ENCODE results near the genes BUD23, STX1A and TMEM270.

DNA sequence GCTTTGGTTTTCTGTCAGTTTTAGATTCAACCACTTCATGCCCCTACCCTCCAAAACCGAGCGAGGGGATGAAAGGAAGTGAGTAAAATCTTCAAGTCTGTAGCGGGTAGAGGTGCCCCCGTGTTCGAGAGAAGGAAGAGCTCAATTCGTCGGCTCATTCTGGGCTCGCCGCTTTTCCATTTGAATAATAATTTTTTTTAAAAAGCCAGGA lies 436.2 kb upstream of the GALNT17 start:
- RRBS, result no CpG with 5 or more reads among the region's 9 CpGs

DNA sequence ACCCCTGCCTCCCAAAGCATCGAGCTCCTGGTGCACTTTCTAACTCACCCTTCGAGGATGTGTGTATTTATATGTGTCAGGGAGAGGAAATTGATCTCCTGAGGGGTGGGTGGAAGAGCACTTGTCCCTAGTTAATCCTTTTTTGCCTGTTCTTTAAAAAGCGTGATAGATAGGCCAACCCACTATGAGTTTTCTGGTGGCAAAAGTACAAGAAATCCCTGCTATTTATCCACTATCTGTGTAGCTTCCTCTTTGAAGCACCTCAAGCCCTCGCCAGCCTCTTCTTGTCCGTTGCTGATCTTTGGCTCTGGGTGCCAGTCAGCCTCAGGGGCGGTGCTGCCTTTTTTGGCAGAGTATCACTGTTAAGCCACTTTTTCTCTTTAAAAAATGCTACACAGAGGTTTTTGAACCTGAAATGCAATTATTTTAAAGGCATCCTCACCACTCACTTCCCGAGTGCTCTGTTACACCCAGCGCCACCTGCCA lies 414.5 kb upstream of the GALNT17 start:
- RRBS, result no CpG with 5 or more reads among the region's 8 CpGs

DNA sequence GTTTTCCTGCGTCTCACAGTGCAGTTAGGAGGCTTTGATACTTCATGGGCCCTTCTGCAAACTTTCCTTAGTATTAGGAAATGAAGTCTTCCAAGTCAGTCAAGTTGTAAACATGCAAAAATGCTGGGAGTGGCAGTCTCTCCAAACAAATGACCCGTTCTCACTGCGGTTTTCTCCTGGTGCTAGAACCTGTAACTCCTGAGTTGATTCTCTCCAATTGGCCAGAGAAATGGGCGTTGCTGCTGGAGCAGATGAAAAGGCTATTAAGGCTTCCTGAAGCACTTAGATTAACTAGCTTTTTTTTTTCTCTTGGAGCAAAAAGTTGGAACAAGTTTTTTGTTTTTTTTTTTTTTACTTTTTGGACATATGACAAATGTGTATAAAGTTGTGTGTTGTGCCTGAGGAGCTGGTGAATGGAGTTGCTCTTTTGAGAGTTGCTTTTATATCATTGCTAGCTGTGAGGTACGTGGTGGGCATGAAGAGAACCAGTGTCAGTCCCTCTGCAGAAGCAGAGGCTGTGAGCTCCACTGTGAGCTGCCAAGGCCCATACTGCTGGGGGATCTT lies 393.8 kb upstream of the GALNT17 start:
- RRBS, result no CpG with 5 or more reads among the region's 5 CpGs

GRCh38 chr7:71117511-71117831 lies 14.5 kb upstream of the GALNT17 start:
- RRBS, result no CpG with 5 or more reads among the region's 2 CpGs

GRCh38 chr7:71630391-71630865 lies 498.5 kb downstream of the GALNT17 start:
- RRBS, result no CpG with 5 or more reads among the region's 3 CpGs

DNA sequence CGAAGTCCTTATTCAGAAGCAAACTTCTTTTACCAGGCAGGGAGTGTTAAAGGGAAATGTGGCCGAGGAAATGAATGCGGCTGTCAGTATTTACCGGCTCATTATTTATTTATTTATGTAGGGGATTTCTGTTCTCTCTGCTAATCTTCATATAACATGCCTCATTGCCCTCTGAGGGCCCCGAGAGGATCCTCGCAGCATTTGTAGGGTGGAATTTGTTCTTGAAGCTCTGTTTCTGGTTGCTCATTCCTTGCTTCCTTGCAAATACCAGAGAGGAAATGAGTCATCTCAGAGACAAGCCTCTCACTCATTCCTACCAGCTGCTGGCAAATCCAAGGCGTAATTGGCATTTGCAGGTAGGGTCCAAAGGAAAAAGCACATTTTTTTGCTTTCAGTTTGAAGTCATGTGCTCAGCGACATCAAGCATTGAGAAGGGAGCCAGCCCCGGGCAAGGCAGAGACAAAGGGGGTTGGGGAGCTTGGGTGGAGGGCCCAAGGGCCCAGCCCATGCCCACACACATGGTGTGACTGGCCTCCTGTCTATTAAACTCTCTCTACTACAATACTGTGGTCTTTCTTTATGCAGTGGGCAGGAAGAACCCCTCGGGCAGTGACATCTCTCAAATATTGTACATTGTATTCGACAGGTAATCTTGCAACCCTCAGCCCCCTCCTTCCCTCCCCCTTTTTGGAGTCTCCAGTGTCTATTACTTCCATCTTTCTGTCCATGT lies 501.7 kb downstream of the GALNT17 start:
- RRBS, result no CpG with 5 or more reads among the region's 11 CpGs

DNA sequence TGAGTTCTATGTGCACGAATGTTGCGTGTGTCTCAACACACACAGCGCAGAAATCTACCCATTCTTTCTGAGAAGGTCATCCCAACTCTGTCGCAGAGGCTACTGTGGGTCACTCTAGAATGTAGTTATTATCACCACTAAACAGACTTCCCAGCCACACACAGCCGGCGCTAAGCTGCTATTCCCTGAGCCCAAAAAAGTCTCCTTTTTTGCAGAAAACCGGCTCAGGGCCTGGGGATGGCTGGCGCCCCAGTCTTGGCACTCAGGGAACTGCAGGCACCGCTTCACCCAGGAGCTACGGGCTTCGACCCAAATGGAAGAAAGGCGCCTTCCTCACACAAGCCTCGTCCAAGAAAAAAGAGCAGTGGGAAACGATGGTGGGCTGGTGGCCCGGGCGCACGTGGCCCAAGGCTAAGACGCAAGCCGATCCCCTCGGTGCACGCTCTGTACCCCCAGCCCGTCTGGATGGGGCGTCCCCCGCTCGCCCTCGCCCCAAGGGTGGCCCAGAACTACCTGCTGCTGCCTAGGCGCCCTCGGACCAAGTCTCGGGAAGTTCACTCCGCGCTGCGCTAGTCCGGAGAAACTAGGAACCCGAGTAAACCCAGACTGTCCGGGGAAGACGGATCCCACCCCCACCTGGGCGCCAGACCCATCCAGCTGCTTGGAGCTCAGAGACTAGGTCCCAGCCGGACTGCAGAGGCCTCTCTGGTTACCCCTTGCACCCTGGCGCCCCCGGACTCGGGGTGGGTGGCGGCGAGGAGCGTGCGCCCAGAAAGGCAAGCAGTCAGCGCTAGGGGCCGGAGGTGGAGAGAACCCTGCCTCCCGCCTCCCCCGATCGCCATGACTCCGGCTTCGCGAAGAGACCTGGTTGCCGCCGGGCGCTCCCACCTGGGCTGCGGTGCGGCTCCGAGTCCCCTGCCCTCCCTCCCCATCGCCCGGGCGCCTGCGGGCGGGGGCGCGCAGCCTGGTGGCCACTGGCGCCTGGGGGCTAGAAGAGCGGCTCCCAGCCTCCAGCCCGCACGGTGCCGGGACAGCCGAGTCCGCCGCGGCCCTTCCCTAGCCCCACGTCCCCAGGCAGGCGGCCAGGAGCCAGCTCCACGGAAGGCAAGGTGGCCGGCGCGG lies 76.4 kb downstream of the CALN1 start:
- RRBS, result 3% methylated on average over 41 of the region's 81 CpGs

- RRBS, result no CpG with 5 or more reads among the region's 5 CpGs
Measured at GRCh38 chr7:72881980-72882485, 42.9 kb upstream of the POM121 start.

GRCh38 chr7:73154704-73155156 lies 501 bp downstream of the SPDYE10 start:
- RRBS, result no CpG with 5 or more reads among the region's 58 CpGs

- RRBS, result 48% methylated on average over 2 of the region's 33 CpGs
Measured at GRCh38 chr7:73357777-73358976, 30.2 kb downstream of the FKBP6 start.

DNA sequence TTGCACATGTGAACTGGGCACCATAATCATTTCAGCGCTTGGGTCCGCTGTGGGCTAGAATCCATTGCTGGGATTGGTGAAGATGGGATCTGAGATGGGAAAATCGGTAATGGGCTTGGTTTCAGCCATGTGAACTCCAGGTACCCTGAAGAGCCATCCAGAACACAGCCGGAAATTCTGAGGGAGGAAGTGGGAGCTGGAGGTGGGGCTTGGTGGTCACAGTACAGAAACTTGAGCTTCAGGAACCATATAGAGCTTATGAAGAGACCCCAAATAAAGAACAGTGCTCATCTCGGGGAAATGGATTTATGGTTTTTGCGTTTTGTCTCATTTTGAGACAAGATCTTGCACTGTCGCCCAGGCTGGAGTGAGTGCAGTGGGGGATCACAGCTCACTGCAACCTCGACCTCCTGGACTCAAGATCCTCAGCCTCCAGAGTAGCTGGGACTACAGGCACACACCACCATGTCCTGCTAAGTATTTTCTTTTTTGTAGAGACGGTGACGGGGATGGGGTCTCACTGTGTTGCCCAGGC lies 3.5 kb upstream of the BAZ1B start:
- RRBS, result no CpG with 5 or more reads among the region's 10 CpGs

- RRBS, result 90% methylated on average over 2 of the region's 13 CpGs
Measured at GRCh38 chr7:73593693-73594333, 15.4 kb upstream of the TBL2 start.

- RRBS, result no CpG with 5 or more reads among the region's 13 CpGs
Measured at GRCh38 chr7:73682235-73682724, 973 bp downstream of the DNAJC30 start.

- RRBS, result 2% methylated on average over 22 of the region's 70 CpGs
Measured at GRCh38 chr7:73683523-73684500, at the start of gene BUD23. TSS of gene BUD23 (plus strand) at chr7:73683597.

DNA sequence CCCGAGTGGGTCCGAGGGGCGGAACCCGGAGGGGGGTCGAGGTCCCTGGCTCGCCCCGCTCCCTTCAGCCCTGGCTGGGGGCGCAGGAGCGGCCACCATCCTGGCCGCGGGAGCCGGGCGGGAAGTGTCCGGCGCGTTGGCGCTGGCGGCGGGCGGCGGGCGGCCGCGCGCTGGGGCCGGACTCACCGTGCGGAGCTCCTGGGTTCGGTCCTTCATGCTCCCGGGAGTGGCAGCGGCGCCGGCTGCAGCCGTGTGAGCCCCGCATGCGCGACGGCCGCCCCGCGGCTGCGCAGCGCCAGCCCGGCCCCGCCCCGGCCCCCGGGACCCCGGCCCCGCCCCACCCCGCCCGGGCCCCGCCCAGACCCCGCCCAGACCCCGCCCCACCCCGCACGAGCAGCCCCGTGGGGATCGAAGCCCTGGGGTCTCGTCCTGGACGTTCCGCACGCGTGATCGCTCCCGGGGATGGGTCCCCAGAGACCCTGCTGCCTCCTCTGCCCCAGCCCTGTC lies at the start of gene STX1A:
Gene STX1A (minus strand): TSS at position 254 of the 507 bp plus-strand sequence.
- RRBS, result 2% methylated on average over 40 of the region's 65 CpGs

DNA sequence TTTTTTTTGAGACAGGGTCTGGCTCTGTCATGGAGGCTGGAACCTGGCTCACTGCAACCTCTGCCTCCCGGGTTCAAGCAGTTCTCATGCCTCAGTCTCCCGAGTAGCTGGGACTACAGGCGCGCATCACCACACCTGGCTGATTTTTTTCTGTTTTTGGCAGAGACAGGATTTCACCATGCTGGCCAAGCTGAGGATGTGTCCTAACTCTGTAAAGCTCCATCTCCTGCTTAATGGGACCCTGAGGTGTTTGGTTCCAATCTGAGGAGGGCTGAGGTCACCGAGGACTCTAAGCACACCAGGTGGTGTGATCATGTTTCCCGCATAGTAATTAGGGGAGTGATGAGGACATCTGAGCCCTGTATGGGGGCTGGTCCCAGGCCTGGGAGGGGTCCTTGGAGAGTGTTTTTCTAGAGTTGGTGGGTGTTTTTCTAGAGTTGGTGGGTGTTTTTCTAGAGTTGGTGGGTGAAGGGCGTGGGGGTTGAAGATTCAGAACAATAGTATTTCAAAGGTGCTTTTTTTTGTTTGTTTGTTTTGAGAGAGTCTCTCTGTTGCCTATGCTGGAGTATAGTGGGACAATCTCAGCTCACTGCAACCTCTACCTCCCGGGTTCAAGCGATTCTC lies 3.0 kb upstream of the ABHD11 start:
- RRBS, result no CpG with 5 or more reads among the region's 9 CpGs

DNA sequence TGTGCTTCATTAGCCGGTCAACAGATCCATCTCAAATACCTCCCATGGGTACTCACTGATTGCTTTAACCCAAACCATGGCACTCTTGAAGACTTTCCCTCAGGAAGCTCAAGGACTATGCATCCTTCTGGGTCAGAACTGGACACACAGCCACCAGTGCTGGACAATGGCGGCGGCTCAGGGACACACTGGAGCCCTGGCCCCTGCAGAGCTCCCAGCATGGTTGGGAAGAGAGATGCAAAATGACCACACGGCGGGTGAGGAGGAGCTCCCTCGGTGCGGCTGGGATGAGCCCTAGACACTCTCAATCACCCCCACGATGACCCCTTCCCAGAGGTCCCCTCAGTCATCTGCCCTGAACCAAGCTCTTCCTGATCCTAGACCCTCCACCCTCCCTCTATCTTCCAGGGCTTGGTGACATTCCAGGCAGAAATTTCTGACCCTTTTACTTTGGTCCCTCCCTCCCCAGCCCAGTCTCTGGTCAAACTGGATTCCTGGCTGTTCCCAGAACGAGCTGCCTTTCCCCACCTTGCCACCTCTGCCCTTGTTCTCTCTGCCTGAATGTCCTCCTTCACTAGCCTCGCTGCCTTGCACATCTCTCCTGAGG lies 1.5 kb upstream of the CLDN4 start:
- RRBS, result no CpG with 5 or more reads among the region's 10 CpGs

- RRBS, result no CpG with 5 or more reads among the region's 8 CpGs
Measured at GRCh38 chr7:73850626-73851218, 8.4 kb upstream of the METTL27 start.

GRCh38 chr7:73860833-73861332 lies at the start of gene TMEM270:
TSS of gene TMEM270 (plus strand) at chr7:73861159.
- RRBS, result 79% methylated on average over 1 of the region's 11 CpGs

- RRBS, result 84% methylated on average over 5 of the region's 20 CpGs
Measured at GRCh38 chr7:74034001-74034689, 6.2 kb downstream of the ELN start.